Left ventricle myocardium (tissue), 1 donor: Measurements from ENCODE around the gene ARHGAP26.

GRCh38 chr5:141958726-141959313 is 818 bp upstream of the PCDH12 start:
- PRO-cap: no peak

GRCh38 chr5:141960601-141961287 is 2.7 kb upstream of the PCDH12 start:
- PRO-cap: no peak

DNA sequence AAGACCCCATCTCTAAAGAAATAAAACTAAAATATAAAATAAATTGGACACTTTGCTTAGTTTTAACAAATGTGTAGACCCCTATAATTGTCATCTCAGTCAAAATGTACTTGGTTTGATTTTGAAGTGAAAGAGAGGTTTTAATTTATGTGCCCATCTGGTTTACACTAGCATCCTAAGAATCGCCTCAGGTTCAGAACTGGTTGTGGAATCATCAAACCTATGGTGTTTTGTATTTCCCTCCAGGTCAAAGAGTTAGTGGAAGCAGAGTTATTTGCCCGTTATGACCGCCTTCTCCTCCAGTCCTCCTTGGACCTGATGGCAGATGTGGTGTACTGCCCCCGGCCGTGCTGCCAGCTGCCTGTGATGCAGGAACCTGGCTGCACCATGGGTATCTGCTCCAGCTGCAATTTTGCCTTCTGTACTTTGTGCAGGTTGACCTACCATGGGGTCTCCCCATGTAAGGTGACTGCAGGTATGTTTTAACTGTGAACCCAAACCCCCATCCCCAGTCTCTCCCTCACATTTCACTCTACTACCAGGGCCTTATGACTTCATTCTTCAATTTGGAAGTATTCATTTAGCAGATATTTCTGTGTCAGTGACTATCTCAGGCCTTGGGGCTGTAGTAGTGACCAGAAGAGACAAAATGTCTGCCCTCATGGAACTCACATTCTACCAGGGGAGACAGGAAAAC is 11.1 kb downstream of the RNF14 start:
- PRO-cap: no peak

DNA sequence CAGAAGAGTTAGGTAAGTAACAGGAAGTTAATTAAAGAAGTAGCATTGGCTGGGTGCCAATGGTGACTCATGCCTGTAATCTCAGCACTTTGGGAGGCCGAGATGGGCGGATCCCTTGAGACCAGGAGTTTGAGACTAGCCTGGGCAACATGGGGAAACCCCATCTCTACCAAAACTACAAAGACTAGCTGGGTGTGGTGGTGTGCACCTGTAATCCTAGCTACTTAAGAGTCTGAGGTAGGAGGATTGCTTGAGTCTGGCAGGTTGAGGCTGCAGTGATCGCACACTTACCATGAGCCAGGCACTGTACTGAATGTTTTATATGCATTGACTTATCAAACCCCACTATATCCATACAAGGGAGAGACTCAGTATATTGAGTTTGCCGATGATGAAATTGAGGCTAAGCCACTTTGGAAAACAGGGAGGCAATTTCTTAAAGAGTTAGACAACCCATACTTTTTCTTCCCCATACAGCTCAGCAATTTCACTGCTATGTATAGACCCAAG is 101.0 kb downstream of the SPRY4 start:
- PRO-cap: no peak

GRCh38 chr5:142322525-142323824 is 1.8 kb downstream of the SPRY4 start:
- PRO-cap: bidirectional peak, plus-strand start at chr5:142322942, minus-strand start at chr5:142322813

GRCh38 chr5:142499711-142500204 is 174.9 kb upstream of the SPRY4 start:
- PRO-cap: no peak

- PRO-cap: bidirectional peak, plus-strand start at chr5:142770377, minus-strand start at chr5:142770159
Measured at GRCh38 chr5:142770033-142770962, at the start of gene ARHGAP26. ARHGAP26 (plus strand) TSS chr5:142770377.

DNA sequence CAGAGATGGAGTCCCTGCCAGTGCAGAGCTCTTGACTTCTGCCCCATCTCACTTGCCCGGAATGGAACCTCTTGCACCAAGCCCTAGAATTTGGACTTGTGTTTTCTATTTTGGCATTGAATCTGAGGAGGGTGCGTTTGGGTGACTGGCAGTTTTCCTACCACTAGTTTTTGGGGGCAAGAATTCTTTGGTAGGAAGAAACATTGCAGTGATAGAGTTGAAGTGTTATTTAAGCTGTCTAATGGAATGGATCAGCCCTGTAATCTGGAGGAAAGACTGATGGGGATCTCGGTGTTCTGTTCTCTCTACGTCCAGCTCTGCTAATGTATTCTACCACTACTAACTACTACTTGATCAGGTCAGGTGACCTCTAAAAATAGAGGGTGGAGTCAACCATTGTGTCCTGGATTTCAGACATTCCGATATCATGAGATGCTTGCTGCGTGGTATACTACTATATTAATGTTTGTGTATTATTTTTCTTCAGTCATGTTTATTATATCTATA is 2.6 kb downstream of the ARHGAP26 start:
- PRO-cap: unidirectional peak, minus-strand start at position 325 of the sequence

DNA sequence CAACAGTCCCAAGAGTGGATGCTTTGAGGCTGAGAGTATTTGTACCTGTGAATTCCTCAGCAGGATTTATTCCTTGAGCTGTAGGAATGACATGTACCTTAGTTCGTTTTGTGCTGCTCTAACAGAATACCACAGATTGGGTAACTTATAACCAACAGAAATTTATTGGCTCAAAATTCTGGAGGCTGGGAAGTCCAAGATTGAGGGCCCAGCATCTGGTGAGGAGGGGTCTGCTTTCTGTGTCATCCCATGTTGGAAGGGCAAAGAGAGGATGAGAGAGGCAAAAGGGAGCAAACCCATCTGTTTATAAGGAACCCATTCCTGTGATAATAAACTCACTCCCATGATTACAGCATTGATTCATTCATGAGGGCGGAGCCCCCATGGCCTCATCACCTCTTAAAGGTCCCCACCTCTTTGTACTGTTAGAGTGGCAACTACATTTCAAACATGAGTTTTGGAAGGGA is 29.3 kb downstream of the ARHGAP26 start:
- PRO-cap: no peak

DNA sequence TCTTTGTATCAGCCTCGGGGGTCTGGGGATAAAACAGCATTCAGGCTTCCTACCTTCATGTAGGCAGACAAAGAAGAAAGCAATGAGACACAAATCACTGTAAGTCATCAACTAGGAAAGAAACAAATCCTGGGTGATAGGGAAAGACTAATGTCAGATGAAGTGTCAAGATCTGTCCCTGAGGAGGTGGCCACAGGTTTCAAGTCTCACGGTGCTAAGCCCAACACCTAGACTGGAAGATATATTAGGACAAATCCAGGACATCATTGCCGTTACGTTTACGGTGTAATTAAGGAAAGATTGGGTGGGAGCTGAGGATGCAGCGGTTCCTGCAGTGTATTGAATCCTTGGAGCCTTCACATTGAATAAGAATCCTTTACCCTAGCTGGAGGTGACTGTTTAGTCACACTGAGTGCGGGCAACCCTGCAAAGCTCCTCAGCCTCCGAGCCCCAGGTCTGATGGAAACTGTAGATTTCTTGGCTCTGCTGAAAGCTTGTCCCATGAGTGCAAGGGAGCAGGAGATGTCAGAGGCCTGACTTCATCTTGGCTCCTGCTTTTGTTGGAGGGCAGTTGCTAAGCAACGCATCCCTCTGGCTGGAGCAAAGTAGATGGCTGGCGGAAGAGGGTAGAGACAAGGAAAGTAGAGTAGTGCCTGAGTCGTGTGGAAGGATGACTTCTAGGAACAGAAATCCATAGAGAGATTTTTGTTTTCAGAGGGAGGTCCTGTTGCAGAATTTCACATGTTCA is 71.1 kb downstream of the ARHGAP26 start:
- PRO-cap: no peak

DNA sequence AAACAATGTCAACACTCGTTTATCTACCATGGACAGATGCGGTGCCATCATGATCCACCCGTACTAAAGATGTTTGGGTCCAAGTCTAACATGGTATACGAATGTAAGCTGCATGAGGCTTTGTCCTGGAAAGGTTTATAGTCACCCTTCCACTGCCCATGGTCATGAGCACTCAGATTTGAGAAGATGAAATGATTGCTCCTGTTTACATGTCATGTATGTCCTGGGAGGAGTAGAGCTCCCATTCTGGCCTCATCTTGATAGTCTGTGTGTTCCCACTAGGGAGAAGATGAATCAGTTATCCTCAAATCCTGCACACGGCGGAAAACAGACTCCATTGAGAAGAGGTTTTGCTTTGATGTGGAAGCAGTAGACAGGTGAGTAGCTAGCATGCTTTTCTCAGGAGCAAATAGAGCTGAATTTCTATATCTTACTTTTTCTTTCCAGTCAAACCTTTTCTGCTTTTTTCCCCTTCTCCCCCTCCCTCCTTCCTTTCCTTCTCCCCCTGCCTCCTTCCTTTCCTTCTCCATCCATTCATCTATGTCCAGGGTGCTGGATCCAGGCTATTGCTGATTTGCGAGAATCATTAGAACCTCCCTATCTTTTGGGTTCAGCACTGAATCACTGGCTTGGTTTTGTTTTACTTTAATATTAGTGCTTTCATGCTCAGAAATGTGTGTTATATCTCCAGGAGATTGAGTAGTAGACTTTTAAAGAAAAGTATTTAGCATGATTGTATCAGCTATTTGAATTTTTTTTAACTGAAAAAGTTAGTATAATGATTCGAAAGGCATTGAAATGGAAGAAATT is 142.9 kb downstream of the ARHGAP26 start:
- PRO-cap: no peak

DNA sequence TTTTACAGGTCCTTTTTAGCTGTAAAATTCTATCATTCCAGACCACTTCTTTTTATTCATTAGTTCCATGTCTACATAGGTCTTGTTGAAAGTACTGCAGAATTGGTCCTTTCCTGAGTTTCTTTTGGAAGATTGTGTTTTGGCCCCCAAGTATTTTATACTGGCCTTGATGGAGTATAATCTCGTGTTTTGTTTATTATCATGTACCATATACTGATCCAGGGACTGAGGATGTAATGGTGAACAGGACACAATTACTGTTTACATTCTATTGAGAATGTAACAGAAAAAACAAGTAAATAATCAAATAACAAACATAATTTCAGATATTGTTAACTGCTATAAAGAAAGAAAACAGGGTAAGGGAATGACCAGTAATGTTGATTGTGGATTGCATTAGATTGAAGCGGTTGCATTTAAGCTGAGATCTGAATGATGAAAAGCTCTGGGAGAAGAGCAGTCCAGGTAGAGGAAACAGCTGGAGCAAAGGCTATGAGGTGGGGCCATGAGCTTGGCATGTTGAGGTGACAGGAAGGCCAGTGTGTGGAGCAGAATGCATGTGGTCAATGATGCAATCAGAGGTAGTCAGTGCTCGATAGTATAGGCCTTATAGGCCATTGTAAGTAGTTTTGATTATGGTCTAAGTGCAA is 270.2 kb downstream of the ARHGAP26 start:
- PRO-cap: no peak

DNA sequence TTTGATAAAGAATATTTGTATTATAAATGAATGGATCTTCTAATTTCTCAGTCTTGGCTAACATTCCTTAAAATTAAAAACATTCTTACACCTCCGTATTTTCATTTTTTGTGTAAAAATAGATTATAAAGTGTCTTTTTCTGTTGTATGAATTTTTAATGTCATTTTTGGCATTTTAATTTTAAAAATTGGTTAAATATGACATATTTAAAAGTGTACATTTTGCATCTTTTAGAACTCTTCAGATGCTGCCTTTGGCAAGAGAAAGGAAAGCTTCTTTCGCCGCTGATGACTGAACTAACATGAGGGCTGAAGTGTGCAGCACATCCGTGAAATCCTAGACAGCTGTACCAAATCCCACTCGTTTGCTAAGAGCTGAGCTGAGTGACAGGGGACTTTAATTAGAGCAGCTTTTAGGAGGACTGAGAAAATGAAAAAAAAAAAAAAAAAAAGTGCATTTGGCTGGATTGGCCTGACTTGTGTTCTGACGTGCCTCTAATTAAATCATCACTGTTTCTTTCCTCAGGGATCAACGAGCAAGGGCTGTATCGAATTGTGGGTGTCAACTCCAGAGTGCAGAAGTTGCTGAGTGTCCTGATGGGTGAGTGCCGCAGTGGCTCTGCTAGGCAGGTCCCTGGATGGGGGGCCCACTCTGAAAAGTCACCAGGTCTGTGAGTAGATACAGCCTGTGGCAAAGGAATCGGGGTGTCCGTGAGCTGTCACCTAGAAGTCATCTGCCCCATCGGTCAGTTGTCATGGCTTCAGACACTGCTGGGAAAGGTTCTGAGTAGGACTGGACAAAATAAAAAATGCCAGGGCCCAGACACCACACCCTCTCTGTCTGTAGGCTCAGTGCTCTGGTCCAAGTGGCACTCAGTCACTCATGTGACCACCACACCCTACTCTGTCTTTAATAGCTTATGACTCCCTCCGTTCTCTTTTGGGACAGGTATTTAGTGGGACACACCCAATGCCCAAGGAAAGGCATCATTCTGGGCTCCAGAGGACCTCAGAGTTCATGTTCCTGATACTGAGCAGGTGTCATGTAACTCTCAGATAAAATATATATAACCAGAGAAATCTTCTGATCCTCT is 271.5 kb downstream of the ARHGAP26 start:
- PRO-cap: no peak

GRCh38 chr5:143105443-143105967 is 298.0 kb downstream of the NR3C1 start:
- PRO-cap: no peak

GRCh38 chr5:143207438-143208230 is 195.9 kb downstream of the NR3C1 start:
- PRO-cap: no peak

DNA sequence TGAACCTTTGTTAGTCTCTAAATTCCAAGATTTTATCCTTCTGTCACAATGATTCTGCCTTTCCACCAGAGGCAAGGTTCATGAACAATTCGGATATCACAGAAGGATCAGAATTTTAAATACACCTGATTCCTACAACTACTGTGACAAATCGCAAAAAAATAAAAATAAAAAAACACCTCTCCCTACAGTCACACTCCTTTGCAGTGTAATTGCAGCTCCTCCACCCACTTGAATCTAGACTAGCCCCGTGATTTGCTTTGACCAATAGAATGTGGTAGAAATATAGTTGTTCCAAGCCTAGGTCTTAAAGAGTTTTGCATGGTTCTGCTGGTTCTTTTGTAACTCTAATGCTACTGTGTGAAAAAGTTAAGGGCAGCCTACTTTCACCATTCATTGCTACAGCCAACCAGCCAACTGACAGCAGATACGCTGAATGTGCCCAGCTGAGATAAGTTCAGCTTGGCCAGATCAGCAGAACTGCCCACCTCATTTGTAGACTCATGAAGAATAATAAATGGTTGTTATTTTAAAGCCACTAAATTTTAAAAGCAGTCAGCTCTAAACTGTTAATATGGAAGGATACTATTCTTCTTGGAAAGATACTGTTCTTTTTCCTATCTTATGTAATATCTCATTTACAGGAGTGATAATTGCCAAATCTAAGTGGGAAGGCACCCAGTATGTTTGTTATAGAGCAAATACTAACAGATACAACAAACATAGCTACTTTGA is 23.9 kb downstream of the NR3C1 start:
- PRO-cap: no peak

- PRO-cap: bidirectional peak, plus-strand start at chr5:143403139, minus-strand start at chr5:143402976
Measured at GRCh38 chr5:143402906-143403164, 651 bp downstream of the NR3C1 start.

- PRO-cap: no peak
Measured at GRCh38 chr5:143659756-143660115, 152.2 kb upstream of the HMHB1 start.

DNA sequence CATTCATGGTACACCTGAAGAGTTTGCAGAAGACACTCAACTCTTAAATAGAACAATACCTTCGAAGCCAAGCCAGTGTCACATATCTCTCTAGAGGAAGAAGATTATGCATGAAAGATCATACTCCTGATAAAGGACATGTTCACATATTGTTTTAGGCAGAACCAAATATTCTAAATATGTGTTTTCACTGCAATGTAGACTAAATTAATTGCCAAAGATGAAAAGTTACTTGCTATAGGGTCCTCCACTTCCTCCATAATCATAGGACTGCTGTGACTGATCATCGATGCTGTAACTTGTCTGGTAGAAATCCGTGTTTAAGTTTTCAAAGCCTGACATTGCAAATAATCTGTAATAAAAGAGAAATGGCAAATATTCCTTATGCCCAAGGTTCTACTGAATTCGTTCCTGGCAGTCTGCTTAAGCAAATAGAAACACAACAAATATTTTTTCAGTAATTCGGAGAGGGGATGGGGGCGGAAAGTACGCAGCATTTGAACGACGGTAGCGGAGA is 787 bp downstream of the YIPF5 start:
- PRO-cap: no peak

DNA sequence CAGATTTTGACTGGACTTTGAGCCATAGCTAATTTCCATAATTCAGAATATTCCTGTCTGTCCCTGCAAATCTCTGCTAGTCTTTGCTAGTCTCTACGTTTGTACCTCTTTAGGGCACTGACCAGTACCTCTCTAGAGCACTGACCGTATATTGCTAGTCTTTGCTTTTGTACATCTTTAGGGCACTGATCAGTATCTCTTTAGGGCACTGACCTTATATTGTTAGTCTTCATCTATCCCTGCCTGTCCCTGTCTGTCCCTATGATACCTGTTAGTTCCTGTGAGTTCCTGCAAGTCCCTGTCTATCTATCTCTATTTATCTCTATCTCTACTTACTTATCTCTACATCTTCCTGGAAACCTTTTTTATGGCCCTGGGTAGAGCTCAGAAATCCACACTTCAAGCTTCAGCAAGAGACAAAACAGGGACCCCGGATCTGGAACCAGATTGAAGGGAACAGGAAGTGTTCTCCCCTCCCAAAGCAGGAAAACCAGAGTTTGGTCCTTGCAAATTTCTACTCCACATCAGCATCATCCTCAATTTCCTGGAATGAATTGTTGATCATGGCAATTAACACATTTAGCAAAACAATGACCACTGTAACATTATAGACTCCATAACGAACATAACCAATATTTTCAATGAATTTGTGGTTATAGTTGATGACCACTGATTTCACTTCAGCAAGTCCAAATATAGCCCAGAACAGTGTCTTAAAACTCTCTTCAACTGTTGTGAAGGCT is 107.0 kb downstream of the PRELID2 start:
- PRO-cap: no peak